Neural cell (in vitro differentiated cells): ENCODE measurements around a stretch of chr11.

DNA sequence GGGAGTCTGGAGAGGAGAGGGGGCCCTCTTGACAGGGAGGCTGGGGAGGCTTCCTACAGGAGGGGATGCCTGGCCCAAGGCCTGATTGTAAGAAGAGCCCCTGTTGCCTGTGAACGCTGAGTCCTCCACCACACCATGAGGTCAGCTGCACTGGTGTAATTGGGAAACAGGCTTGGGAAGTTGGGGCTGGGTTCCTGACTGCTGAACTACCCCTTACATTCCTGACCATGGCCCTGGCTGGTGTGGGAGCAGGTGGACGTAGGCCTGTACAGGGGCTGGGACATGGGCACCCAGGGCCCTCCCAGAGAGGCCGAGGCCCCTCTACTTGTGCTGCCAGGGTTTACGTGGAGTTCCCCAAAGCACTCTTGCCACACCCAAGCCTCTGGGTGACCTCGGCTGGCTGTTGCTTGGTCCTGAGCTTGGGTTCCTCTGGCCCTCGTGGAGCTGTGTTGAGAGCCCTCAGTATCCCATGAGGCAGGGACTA is 5.4 kb downstream of the RELT start:
- RAMPAGE, long total RNA, result no peak

GRCh38 chr11:73385840-73386717 is 9.9 kb downstream of the RELT start:
- RAMPAGE, long total RNA, result no peak

GRCh38 chr11:73398127-73399006 is 22.2 kb downstream of the RELT start:
- RAMPAGE, long total RNA, result no peak

DNA sequence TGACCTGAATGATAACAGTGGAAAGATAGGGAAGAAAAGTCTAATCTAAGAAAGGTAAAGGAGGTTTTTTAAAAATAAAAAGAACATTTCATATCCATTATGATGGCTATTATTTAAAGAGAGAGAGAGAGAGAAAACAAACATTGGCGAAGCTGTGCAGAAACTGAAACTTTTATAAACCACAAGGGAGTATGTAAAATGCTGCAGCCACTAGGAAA is 85.5 kb downstream of the RELT start:
- RAMPAGE, long total RNA, result no peak

DNA sequence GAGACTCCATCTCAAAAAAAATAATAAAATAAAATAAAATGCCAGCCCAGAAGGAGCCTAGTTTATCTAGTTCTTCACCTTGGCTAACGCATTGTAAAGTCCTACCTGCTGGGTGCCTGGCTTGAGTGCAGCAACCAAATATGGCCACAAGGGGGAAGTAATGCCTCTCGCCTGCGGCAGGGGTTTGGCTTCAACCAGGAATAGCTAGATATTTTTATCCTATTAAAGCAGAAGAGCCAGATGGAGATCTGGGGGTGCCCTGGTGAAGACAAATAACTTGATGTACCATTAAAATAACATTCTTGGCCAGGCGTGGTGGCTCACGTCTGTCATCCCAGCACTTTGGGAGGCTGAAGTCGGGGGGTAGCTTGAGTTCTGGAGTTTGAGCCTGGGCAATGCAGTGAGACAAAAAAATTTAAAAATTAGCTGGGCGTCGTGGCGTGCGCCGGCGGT is 20.6 kb upstream of the PLEKHB1 start:
- RAMPAGE, long total RNA, result no peak

- RAMPAGE, long total RNA, result no peak
These were observed 2.2 kb downstream of the PLEKHB1 start for GRCh38 chr11:73648389-73649100.

- RAMPAGE, long total RNA, result no peak
These were observed 8.5 kb downstream of the UCP2 start for GRCh38 chr11:73973997-73974743.

- RAMPAGE, long total RNA, result no peak
These were observed 1.1 kb downstream of the UCP2 start for GRCh38 chr11:73981197-73982294.

- RAMPAGE, long total RNA, result no peak
These were observed 13.0 kb downstream of the UCP3 start for GRCh38 chr11:73995663-73996417.

- RAMPAGE, long total RNA, result no peak
These were observed 3.6 kb downstream of the UCP3 start for GRCh38 chr11:74005125-74005812.

- RAMPAGE, long total RNA, result no peak
These were observed 2.6 kb upstream of the UCP3 start for GRCh38 chr11:74011056-74012265.

DNA sequence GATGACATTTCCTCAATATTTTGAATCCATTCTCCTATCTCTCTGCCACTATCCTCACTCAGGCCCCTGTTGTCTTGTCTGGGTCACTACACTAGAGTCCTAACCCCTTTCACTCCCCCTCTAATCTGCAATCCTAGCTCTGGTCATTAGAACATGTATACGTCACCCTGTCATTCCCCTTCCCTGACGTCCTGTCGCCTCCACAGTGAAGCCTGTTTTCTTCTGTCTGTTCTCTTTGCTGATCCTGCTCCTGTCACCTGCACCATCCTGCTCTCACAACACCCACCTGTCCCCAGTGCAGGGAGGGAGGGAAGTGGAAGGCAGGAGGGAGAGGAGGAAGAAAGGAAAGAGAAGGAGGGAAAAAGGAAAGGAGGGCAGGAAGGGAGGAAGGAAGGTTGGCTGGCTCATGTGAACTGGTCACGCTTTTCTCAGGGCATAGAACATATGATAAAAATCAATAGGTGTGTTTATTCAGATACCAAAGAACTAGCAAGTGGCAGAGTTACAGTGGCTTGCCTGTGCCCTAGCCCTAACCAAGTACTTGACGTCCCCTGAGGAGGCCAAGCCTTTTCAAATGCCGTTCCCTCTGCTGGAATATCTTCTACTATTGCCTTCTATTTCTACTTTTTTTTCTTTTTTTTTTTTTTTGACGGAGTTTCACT is 33.7 kb downstream of the CHRDL2 start:
- RAMPAGE, long total RNA, result no peak

GRCh38 chr11:74841357-74842386 is 93.0 kb downstream of the RNF169 start:
- RAMPAGE, long total RNA, result no peak

GRCh38 chr11:74909396-74909924 is 39.4 kb downstream of the XRRA1 start:
- RAMPAGE, long total RNA, result no peak

DNA sequence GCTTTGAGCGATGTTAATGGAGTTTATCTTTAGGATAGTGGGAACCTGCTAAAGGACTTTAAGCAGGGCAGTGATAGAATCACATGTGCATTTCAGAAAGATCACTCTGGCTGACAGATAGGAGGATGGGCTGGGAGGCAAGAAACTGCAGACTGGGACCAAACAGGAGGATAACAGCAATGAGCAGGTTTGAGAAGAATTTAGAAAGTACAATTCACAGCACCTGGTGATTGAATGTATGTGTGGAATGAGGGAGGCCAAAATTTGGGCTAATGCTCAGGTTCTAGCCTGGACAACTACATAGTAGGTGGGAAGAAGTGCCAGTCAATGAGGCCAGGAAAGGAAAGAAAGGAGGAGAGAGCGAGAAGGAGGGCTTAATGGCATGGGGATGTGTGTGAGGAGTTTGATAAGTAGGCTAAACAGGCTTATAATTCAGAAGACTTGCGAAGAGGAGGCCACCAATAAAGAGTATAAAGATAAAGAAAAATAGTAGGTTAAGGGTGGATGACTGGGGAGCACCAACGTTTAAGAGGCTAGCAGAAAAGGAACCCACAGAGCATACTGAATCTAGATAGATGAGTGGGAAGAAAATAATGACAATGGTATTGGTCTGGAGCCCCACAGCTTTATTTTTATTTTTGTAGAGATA is 38.1 kb downstream of the XRRA1 start:
- RAMPAGE, long total RNA, result no peak

DNA sequence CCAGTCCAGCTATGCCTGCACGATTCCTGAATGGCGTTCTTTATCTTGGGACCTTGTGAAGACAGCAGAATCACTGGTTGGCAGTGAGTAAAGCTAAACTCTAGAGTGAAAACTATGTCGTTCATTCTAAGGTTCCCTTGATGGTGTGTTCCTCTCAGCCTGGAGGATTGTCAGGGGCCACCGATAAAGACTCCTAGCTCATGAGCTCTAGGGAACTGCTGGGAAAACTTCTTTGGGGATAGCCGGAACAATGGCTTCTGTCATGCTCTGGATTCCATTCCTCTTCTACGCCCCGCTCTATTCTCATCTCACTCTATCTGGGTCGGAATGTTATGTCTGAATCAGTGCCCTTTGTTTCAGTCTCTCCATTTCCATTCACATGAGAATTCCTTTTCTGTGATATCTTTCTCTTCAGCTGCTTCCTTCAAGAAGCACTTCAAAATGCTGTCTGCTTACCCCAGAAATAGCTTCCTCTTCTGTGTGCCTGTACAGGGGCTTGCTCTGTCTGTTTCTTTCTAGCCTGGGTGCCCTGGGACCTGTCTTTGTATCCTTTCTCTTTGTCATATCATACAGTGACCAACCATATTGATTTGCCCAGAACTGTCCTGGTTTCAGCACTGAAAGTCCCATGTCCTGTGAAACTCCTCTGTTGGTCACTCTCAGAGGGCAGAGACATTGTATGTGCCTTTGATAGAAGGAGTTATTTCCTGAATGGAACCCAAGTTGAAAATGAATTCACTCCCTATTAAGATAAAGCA is 16.9 kb upstream of the SLCO2B1 start:
- RAMPAGE, long total RNA, result no peak

DNA sequence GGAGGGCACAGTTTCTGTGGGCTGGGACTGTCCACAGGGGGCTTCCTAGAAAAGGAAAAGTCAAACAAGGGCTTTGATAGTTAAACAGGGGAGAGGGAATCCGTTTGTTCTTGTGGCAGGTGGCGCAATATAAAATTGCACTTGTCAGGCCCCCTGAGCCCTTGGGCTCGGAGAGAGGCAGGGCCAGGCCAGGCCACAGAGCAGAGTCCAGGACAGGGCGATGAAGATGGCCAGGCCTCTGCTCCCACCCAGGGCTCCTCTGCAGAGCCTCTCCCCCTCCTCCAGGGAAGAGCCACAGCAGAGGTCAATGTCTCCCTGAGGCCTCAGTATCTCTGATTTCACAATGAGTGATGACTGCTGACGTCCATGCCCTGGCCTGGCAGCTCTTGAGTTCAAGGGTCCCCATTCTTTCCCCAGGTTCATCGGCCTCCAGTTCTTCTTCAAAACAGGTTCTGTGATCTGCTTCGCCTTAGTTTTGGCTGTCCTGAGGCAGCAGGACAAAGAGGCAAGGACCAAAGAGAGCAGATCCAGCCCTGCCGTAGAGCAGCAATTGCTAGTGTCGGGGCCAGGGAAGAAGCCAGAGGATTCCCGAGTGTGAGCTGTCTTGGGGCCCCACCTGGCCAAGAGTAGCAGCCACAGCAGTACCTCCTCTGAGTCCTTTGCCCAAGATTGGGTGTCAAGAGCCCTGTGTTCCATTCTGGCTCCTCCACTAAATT is 36.4 kb upstream of the TPBGL start:
- RAMPAGE, long total RNA, result no peak

DNA sequence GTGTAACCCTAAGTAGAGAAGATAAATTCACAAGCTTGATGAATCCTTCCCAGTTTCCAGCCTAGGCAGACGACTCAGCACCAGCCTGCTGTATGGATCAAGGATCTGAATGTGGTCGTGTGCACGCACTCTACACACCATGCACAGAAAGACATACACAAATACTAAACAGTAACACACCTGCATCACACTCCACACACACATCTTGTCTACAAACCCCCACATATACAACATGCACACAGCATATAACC is 45.9 kb downstream of the ARRB1 start:
- RAMPAGE, long total RNA, result no peak

DNA sequence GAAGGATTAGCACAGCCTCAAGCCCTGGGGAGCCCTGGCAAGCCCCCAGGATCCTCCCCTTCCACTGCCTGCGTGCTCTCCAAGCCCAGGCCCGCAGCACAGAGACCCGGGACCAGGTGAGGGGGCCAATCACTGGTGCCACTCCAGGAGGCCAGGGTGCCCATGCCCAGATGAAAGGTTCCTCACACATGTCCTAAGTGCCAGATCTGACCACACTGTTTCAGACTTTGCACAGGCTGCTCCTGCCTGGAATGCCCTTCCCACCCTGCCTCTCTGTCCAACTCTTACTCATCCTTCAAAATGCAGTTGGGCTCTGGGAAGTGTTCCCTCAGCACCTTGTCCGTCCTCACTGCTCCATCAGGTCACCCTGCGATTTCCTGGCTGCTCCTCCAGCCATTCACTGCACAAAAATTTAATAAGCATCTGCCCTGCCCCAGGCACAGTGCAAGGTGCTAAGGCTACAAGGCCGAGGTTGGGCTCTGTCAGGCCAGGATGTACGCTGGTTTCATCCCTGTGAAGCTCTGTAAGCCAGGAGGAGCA is 32.2 kb downstream of the ARRB1 start:
- RAMPAGE, long total RNA, result no peak

DNA sequence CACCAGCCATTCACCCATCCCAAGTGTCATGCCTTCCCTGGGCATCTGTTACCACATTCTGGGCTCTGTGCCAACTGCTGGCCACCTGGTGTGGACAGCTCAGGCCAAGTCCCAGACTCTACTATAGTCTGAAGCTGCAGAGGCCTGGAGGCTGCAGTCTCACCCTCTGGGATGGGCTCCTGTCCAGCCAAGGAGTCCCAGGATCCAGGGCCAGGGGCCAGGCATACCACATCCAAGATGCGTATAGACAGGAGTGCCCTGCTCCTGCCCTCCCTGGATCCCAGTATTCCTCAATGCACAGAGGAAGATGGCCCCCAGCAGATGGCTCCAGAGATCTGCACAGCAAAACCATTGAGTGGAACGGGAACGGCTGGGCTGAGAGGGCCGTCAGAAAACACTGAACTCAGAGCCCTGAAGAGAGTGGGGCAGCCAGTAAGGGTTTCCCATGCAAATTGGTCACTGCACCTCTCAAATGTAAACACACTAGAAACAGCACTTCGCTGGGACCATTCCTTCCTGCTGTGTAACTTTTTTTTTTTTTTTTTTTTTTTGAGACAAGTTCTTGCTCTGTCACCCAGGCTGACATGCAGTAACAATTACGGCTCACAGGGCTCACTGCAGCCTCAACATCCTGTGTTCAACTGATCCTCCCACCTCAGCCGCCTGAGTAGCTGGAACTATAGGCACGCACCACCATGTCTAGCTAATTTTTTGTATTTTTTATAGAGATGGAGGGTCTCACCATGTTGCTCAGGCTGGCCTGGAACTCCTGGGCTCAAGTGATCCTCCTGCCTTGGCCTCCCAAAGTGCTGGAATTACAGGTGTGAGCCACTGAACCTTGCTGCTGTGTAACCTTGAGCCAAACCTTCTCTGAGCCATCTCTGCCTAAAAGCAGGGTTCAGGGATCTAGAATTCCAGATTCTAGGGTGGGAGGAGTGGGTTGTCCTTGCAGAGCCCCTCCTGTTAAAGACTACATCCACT is 22.6 kb downstream of the ARRB1 start:
- RAMPAGE, long total RNA, result no peak